Epithelial cell of esophagus (primary cell): ENCODE measurements around a stretch of chr3.

GRCh38 chr3:7010904-7011230 lies 150.0 kb downstream of the GRM7 start:
- RRBS: no CpG with 5 or more reads among the region's 2 CpGs

DNA sequence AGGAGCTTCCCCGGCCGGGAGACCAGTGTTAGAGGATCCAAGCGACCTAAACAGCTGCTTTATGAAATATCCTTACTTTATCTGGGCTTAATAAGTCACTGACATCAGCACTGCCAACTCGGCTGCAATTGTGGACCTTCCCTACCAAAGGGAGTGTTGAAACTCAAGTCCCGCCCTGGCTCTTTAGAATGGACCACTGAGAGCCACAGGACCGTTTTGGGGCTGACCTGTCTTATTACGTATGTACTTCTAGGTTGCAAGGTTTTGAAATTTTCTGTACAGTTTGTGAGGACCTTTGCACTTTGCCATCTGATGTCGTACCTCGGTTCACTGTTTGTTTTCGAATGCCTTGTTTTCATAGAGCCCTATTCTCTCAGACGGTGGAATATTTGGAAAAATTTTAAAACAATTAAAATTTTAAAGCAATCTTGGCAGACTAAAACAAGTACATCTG lies 761.1 kb upstream of the LMCD1 start:
- RRBS: no CpG with 5 or more reads among the region's 11 CpGs

DNA sequence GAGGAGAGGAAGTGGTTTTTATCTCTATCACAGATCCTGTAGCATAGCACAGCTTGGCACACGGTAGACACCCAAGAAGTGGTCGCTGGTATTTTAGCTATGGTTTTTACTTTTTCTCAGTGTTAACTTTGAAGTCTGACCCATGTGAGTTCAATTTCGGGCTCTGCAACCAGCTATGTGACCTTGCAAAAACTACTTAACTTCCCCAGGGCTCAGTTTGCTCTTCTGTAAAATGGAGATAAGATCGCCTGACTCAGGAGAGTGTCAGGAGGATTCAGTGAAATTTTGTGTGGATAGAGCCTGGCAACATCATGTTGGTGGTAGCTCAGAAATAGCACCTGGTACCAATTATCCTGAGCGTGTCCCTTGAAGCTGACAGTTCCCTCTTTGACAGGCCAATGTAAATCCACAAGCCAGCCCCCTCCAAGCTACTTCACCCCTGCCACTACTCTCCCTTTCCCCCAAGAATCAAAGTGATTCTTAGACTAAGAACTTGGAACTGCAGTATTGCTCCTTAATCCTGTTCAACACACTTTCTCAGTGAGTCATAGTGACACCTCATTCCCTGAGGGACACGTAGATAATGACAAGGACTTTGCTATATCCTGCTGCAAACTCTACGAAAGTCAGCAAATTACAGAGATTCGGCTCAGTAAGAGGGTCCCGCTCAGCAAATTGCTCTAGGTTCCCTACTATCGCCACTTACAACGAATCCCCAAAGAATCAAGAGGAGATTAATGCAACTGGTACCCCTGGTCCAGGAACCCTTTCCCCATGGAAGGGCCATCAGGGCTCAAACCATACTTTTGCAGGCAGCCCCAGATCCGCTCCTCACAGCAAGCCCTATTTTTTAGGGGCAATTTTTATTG lies 8.5 kb upstream of the LMCD1 start:
- RRBS: no CpG with 5 or more reads among the region's 12 CpGs

DNA sequence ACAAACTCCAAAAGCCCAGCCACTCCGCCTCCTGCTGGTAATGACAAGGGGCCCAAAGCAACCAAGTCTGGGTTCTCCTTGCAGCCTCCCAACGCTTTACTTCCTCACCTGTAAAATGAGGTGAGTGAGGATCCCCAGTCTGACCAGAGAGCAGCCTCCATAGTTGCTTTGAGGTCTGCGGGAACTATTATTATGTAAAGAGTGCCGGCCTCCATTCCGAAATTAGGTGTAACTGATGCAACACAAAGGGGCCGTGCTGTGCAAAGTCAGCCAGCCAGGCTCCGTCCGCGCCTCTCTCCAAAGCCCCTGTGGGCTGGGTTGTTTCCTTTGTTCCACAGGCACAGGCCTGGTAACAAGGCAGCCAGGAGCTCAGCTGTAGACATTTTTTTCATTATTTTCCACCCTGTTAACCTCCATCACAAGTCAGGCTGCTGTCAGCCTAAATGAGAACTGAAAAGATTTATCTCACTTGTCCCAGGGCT lies 139.1 kb upstream of the RAD18 start:
- RRBS: no CpG with 5 or more reads among the region's 9 CpGs

DNA sequence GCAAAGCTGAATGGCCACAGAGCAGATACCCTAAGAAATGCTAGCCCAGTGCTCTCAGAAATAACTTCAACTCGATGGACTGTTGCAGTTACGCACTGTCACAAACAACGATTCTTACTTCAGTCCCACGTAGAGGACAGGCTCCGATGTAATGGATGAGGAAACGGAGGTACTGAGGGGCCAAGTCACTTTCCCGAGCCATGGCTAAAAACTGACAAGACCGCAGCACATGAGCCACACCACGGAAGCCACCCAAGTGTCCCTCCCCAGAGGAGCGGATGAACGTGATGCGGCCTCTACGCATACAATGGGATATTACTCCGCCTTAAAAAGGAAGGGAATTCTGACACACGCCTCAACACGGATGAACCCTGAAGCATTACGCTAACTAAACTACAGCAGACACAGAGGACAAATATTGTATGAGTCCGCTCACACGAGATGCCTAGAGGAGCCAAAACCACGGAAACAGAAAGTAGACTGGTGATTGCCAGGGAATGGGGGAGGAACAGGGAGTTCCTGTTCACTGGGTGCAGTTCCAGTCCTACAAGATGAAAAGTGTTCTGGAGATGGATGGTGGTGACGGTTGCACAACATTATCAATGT lies 32.8 kb downstream of the SRGAP3 start:
- RRBS: no CpG with 5 or more reads among the region's 21 CpGs

DNA sequence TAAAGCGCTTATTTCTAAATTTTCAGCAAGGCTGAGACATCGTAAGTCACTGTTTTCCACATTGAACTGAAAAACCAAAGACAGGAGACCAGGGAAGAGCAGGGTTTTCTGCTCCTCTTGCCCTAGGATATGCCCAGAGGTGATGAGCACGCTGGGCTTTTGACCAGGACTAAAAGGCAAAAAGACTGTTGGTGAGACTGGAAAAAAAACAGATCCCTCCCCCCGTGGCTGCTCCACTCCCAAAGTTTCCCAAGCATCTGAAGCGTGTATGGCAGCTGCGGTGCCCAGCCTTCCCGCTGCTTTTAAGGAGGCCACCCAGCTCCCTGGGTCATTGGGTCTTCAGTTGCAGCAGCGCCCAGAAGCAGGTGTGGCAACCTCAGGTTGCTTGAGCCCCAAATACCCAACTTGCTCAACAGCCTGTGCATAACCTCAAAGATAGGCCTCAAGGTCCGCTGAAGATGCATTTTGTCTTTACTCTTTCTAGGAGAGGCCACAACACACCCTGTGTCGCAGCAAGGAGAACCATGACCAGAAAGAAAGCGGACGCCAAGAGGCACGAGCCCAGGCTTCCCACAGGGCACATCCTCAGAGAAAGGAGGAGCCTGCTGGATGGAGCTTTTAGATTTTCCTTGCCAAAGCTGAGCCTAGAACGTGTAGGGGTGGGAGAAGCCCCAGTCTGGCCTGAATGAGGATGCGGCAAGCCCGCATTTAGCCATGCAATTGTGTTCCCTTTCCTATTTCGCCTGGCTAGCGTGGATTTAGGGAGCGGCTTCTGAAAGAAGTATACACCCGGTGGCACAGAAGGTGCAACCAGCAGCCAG lies 2.0 kb downstream of the SRGAP3 start:
- RRBS: 5% methylated on average over 1 of the region's 20 CpGs

- RRBS: no CpG with 5 or more reads among the region's 14 CpGs
Measured at GRCh38 chr3:9316670-9317469, 46.0 kb upstream of the THUMPD3 start.

DNA sequence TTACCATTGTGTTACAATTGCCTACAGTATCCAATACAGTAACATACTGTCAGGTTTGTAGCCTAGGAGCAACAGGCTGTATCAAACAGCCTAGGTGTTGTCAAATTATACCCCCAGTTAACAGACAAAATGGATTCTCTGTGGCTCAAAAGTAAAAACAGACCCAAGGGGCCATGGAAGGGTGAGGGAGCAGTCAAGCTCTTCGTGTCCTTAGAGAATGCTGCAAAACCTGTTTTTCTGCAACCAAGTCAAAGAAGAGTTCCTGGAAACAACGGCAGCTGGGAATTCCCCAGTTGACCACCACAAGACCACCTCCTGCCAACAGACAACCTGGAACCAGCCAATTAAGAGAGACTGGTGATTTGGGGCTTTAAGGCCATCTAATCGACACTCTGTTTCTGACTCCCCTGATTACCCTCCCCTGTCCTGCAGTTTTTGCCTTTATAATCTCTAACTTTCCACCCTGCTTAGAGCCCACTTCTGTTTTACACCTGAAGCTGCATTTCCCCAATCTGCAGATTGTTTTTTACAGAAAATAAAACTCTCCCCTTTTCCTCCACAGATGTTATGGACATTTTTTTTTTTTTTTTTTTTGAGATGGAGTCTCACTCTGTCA lies 11.0 kb upstream of the THUMPD3 start:
- RRBS: no CpG with 5 or more reads among the region's 3 CpGs

DNA sequence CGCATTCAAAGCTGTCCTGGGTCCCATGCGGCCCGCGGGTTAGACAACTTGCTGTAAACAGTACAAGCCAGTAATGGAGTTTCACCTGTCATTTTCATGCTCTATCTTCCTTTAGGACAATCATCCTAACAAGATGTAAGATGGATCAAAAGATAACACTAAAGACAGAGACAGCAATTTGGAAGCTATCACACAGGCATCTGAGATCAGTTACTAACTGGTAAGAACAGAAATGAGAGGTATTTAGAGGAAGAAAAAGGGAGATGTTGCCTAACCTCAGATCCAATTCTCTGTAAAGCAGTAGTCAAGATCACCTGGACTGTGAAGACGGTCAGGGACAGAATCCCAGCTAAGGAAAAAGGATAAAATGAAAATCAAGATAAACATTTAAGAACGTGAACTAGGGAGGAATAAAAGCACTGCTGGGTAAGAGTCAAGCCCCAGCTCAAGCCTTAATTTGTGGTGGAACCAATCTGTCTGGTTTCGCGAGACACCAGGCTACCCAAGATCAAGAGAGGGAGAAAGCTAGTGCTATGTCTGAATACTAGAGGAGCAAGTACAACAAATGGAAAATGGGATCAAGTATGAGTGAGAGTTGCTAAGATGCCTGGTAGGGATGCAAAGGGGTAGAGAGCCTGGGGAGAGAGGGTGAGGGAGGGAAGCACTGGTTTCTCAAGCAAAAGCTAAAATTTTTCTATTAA lies 2.0 kb upstream of the SETD5 start:
- RRBS: no CpG with 5 or more reads among the region's 8 CpGs

- RRBS: no CpG with 5 or more reads among the region's 1 CpG
Measured at GRCh38 chr3:9408849-9409185, 11.4 kb downstream of the SETD5 start.

GRCh38 chr3:9701578-9702126 lies 2.0 kb upstream of the CPNE9 start:
- RRBS: 93% methylated on average over 4 of the region's 11 CpGs

DNA sequence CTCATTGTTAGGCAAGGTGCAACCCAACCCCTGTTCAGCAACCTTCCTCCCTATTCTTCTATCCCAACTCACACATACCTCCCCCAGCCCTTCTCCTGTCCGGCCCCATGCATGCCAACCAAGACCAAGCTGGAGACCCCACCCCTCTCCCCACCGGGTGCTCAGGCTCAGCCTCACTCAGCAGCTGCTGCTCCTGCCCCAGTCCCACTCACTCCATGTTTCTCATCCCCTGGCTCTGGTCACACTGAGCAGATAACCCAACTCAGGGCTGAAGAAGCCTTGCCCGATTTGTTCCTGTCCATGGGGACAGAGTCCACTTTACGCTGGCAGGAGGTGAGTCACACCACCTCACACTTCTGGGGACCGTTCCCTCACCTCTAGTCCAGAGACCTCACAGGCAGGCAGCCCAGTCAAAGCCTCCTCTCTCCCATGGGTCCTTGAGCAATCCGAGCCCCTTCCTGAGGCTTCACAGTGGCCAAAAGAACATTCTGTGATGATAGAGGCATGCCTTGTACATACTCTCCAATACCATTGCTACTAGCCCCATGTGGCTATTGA lies 1.4 kb downstream of the CIDEC start:
- RRBS: 42% methylated on average over 2 of the region's 6 CpGs

DNA sequence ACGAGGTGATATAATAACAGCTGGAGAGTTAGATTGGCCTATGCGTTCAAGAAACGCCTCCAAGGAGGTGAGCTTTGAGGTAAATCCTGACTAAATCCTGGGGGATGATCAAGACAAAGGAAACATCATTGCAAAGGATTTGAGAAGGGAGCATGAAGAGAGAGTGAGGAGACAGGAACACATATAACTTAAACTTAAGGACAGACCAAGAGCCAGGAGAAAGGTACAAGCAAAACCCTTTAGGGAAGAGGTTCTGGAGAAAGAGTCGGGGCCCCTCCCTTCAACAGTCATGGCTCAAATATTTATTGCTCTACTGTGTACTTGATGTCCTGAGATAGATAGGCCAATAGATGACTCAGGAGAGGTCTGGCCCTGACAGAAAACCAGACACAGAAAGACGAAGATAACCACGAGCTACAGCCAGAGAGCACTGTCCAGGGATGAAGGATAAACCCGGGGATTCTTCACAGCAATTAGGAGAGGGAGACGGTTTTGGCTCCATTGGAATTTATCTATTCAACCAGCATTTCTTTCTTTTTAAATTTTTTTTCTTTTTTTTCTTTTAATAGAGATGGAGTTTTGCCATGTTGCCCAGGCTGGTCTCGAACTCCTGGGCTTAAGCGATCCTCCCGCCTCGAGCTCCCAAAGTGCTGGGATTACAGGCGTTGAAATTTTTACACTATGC lies 4.4 kb upstream of the CIDEC start:
- RRBS: no CpG with 5 or more reads among the region's 13 CpGs

GRCh38 chr3:10155123-10155846 lies 9.4 kb upstream of the IRAK2 start:
- RRBS: no CpG with 5 or more reads among the region's 8 CpGs

DNA sequence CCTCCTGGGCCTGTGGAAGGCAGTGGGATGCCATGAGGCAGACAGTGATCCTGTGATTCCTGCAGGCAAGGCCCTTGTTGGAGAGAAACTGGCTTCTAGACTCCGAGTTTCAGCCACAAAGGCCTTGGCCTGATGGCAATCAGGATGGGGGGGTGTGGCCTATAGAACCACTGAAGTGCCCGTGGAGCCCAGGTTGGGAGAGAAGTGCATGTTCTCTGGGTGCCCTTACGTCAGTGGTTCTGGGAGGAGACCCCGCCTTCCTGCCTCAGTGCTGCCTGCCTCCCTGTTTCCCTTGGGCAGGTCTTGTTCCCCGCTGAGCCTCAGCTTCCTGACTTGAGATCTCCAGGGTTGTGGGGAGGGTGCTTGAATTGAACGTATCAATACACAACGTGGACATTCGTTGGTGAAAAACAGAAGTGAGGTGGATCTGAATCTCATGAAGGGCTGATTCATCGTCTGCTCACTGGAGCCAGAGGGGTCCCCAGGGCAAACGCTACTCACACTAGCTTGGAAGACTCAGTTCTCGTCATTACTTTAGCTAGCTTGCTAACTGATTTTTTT lies 31.8 kb downstream of the IRAK2 start:
- RRBS: no CpG with 5 or more reads among the region's 11 CpGs

DNA sequence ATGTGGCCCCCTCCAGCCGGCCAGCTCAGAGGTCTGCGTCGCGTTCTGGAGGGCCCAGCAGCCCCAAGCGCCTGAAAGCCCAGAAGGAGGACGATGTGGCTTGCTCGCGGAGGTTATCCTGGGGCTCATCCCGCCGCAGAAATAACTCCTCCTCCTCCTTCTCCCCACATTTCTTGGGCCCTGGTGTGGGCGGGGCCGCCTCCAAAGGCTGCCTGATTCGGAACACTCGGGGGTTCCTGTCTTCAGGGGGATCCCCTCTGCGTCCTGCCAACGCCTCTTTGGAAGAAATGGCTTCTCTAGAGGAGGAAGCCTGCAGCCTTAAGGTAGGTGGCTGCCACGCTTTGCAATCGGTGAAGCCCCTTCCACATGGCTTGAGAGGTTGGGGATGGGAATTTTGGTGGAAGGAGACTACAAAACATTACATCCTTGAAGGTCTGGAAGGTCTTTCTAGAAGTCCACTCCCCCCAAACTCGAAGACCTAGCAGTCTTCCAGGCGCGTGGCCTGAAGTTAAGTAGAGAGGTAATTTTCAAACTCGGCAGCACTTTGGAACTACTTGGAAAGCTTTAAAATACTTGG lies 1.1 kb downstream of the TATDN2 start:
- RRBS: no CpG with 5 or more reads among the region's 22 CpGs

GRCh38 chr3:10260036-10260678 lies 11.9 kb downstream of the TATDN2 start:
- RRBS: no CpG with 5 or more reads among the region's 7 CpGs

DNA sequence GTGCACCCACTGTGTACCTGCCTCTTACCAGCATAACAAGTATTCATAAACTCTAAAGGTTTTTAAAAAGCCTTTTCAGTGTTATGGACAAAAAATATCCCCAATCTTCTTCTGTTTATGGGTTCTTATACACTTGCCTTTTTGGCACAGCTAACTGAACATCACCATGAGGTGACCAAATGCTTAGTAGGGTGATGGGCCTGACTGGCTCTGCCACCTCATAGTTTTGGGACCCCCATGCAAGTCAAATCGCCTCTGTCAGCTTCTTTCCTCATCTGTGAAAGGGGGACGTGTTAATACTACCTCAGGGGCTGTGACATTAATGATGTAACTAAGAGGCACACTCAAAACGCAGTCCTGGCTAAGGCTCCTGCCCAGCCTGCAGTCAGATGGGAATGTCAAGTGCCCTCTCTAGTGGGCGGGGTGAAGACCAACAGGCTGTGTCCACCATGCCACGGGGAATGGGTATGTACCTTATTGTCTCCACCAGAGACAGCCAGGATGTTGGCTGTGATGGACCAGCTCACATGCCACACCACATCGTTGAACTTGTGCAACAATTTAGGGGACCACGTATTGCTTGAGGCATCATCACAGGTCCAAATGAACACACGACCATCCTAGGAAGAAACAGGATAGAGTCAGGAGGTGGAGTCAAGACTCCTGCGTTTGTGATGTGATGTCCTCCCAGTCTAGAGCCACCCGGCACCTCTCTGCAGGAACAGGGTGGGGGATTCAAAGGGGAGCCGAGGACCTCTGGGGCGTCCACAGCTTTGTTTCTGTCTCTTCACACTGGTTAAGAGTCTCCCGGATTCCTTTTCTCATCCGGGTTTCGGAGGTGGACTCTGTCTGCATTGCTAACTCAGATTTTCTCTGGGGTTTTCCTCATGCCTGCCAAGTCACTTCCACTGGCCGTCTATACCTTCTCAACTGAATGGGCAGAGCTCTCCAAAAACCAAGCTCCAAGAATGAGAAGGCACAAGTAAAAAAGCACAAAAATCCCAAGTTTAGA lies 11.1 kb upstream of the GHRL start:
- RRBS: no CpG with 5 or more reads among the region's 16 CpGs

GRCh38 chr3:10495052-10495403 lies 10.4 kb downstream of the ATP2B2 start:
- RRBS: no CpG with 5 or more reads among the region's 4 CpGs